ENCODE measurements around a stretch of chr7.

DNA sequence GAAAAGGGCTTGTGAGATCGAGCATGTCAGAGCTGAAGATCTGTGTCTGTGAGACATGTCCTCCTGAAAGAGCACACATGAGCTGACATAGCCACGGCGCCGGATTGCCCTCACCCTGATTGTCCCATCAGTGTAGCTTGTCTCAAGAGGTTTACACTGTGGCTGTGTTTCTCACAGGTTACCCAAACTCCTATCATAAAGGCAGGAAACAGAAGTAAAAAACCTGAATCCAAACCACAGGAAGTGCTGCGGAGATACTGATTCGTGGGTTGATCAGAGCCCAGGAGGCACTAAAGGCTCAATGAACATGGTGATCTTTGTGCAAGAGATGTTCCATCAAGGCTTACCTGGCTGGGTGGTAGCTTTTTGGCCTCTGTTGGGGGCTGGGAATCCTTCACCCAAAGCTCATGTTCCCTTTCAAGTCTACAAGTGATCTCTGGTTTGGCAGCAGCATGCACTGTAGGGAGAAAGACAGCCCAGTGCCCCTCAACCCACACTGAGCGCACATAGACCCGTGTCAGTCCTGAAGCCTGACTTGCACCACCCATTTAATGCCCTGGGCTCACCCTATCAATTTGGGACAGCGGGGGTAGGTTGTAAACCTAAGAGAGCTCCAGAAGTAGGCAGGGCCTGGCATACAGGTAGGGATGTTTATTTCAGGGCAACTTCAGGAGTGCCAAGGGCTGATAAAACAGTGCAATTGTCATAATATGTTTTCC, 3.7 kb upstream of the ATP6V0E2 start:
- RRBS, result no CpG with 5 or more reads among the region's 9 CpGs

- RRBS, result 47% methylated on average over 1 of the region's 6 CpGs
Observed at GRCh38 chr7:150321961-150322811, 969 bp upstream of the LRRC61 start.

GRCh38 chr7:150322812-150322987, 455 bp upstream of the LRRC61 start:
- RRBS, result 18% methylated on average over 7 of the region's 15 CpGs

GRCh38 chr7:150372985-150374015, 4.7 kb downstream of the REPIN1 start:
- RRBS, result no CpG with 5 or more reads among the region's 24 CpGs

- RRBS, result 16% methylated on average over 6 of the region's 36 CpGs
Observed at GRCh38 chr7:150377591-150378843, 1.1 kb upstream of the ZNF775 start.

- RRBS, result no CpG with 5 or more reads among the region's 3 CpGs
Observed at GRCh38 chr7:150479045-150479535, 28.7 kb downstream of the GIMAP8 start.

DNA sequence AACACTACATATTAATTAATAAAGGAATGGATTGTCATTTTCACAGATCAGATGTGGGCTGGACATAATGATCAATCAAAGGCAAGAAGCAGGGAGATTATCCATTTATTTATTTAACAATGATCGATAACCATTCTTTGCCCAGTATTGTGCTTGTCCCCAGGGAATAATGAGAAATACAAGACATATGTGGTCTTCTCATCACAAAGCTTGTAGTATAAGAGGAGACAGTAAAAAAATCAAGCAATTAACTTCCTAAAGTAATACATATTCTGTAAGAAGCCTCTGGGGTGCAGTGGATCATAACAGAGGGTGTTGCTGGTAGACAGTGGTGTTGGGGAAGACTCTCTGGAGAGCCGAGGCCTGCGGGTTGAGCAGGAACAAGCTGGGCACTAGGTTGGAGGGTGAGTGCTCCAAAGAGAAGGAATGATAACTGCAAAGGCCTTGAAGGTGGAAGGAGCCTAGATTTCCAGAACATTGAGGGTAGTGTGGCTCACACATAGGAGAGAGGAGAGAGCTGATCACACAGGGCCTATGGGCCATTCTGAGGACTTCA, 1.4 kb downstream of the GIMAP4 start:
- RRBS, result no CpG with 5 or more reads among the region's 3 CpGs

DNA sequence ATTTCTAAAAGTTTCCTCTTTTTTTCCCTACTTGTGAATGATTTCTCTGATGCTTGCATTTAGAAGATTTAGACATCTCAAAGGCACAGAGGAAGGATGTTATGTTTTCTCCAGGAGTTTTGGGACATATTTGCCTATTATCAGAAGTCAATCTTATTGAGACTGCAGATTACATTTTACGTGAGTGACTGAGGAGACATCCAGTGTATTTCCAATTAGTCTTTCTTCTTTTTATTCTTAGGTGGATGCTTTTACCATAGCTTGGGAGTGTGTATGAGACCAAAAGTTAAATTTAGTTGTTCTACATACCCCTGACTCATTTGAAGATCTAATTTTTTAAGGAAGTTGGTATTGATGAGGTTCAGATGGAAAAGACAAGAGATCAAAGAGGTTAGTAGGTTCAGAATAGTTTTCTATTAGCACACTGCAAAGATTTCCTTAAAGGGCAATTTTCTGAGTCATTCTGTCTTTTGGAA, 12.4 kb downstream of the GIMAP6 start:
- RRBS, result no CpG with 5 or more reads among the region's 1 CpG

GRCh38 chr7:150676653-150677048, 8.9 kb upstream of the GIMAP2 start:
- RRBS, result no CpG with 5 or more reads among the region's 2 CpGs

GRCh38 chr7:150949559-150950292, 28.4 kb downstream of the KCNH2 start:
- RRBS, result no CpG with 5 or more reads among the region's 17 CpGs

DNA sequence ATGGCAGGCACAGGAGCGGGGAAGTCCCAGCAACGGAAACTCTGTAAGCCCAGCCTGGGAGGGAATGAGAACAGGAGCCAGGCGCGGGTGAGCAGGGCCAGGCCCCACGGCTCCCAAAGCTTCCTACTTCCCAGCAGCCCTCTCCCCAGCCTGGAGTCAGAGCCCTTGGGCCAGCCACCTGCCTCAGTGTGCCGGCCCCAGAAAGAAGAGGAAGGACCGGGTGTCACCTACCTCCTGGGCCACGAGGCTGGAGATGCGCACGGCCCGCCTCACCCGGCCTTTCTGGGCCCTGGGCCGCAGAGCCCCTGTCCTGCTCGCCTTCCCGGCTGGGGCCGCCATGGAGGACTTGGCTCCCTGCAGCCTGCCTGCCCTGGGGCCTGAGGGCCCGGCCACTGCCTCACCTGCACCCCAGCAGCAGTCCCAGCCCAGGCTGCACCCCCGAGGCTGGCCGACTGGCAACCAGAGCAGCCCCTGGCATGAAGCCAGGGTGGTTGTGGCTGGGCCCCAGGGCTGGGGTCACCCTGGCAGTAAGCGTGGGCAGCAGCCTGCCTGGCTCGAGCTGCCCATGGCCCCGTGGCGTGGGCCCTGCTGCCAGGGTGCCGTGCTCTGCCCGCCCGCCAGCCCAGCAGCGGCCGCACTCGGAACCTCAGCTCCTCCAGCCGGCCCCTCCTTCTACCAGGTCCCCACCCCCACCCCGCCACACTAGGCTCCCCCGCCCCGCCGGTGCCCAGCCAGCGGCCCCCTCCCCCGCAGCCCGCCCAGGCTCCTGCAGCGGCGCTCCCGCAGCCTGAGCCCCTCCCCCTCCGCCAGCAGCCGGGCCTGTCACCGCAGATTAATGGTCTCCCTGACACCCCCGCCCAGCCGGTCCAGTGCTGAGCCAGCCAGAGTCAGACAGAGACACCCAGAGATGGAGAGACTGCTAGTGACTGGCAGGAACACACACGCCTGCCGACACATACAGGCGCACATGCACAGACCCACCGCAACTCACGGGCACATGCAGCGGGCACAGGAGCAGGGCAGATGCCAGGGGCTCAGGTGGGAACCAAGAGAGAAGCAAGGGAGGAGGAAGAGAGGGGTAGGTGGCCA, 22.6 kb downstream of the KCNH2 start:
- RRBS, result 33% methylated on average over 24 of the region's 51 CpGs

DNA sequence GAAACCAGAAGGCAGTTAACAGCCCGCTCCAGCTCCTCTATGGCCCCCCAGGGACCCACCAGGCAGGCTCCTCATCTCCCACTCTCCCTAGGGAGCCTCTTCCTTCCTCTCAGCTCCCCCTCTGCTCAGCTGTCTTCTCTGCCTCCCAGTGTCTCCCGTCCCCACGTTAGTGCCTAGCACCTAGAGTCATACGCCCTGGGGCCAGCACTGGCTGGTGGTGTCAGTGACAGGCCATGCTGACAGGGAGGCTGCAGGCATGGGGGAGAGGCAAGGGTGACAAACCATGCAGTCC, 17.2 kb downstream of the KCNH2 start:
- RRBS, result no CpG with 5 or more reads among the region's 4 CpGs

- RRBS, result 39% methylated on average over 3 of the region's 22 CpGs
Observed at GRCh38 chr7:150973894-150974385, 4.2 kb downstream of the KCNH2 start.

- RRBS, result no CpG with 5 or more reads among the region's 19 CpGs
Observed at GRCh38 chr7:151012797-151013311, 11.4 kb downstream of the ATG9B start.

DNA sequence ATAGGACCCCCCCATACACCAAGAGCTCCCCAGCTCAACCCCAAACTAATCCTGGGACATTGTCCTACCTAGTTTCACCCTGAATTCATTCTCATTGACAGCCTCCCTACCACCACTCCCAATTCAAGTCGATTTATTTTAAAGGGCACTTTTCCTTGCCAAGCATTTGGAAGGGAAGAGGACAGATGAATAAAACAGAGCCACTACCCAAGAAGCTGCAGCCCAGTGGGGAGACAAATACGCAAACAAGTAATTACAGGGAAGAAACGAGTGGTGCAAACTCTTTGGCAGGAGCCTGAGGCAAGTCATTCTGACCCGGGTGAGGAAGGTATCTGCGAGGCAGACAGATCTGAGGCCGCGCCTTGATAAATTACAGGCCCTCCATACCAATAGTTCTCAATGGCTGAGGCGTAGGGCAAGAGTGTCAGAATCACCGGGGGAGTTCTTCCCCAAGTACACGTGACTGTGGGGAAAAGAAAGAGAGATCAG, 1.7 kb upstream of the ABCB8 start:
- RRBS, result no CpG with 5 or more reads among the region's 10 CpGs

- RRBS, result no CpG with 5 or more reads among the region's 14 CpGs
Observed at GRCh38 chr7:151046739-151047647, 1.3 kb upstream of the ASIC3 start.

- RRBS, result no CpG with 5 or more reads among the region's 22 CpGs
Observed at GRCh38 chr7:151061739-151062194, 2.4 kb downstream of the SLC4A2 start.

GRCh38 chr7:151086815-151087120, 493 bp downstream of the AGAP3 start:
- RRBS, result under 1% methylated on average over 15 of the region's 41 CpGs

DNA sequence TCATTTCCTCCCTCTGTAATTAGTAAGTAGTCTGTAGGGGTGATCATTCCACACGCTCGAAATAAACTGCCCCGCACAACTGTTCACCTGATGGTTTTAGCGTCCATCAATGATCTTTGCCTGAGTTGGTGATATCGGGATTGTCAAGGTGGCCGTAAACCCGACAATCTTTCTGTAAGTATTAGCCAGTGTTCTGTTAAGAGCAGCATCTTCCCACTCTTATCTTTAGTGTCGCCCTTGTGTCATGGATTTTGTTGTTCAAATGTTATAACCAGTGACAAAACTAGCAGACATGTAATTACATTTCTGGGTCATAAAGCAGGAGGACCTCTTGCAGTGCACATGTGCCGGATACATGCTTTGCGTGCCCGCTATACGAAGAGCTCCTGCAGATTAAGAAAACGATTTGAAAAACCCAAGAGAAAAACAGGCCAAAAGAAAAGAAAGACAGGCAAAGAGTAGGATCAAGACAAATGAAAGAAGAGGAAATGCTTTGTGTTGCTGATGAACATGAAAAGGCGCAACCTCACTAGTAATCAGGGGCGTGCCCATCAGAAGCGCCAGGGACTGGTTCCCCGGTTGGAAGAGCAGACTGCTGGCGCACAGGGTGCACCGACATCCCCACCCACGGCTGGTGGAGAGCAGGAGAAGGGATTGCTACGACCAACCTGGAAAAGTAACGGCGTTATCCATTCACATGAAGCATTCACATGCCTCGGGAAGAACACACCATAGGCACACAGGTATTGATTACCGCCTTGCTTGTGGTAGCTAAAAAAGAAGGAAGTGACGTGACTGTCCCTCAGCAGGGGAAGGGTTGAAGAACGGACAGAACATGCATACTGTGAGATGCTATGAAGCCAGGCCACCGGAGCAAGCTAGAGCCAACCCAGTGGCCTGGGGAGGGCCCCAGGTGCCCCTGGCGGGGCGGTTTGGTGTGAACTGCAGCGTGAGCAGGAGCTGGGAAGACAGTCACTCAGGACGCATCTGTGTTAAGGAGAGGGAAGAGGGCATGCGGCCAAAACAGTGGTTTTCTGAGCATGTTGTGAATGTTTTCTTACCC, 18.1 kb downstream of the AGAP3 start:
- RRBS, result no CpG with 5 or more reads among the region's 33 CpGs

- RRBS, result 70% methylated on average over 2 of the region's 14 CpGs
Observed at GRCh38 chr7:151111684-151112342, 25.5 kb downstream of the AGAP3 start.

Measured in brain (tissue), 1 donor.